SUDHL5 (cell line): ENCODE results near the genes C3orf20 and NR2C2.

GRCh38 chr3:14371660-14372264 lies 30.6 kb upstream of the SLC6A6 start:
- PRO-cap = no peak

- PRO-cap = no peak
Measured at GRCh38 chr3:14421040-14421903, 18.9 kb downstream of the SLC6A6 start.

GRCh38 chr3:14434118-14435276 lies 32.1 kb downstream of the SLC6A6 start:
- PRO-cap = no peak

DNA sequence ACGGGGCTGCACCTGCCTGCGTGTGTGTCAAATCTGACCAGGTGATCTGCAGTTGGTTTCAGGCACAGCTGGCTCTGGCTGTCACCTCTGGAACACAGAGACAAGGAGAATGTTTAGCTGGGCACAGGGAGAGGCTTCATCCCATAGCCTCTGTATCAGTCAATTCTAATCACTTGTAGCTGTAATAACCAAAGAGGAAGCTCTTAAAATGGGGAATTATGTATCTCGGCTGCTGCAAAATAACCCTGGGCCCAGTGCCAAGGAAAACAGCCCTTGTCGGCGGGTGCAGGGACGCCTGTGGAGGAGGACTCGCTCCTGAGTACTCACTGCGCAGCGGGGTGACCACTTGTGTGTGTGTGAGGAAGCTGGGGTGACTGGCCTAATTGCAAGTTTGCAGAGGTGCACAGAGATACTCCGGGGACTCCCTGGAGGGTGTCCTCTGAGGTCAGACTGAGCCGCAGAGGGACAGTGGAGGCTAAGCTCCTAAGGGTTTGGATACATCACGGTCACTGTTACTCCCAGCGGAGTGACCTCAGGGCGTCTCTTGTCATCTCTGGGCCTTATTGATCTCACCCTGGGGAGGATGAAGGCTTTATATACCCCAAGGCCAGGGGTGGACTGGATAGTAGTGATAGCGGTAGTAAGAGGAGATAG lies 37.1 kb downstream of the SLC6A6 start:
- PRO-cap = no peak

GRCh38 chr3:14464860-14465443 lies 62.5 kb downstream of the SLC6A6 start:
- PRO-cap = no peak

- PRO-cap = no peak
Measured at GRCh38 chr3:14466928-14467289, 64.5 kb downstream of the SLC6A6 start.

DNA sequence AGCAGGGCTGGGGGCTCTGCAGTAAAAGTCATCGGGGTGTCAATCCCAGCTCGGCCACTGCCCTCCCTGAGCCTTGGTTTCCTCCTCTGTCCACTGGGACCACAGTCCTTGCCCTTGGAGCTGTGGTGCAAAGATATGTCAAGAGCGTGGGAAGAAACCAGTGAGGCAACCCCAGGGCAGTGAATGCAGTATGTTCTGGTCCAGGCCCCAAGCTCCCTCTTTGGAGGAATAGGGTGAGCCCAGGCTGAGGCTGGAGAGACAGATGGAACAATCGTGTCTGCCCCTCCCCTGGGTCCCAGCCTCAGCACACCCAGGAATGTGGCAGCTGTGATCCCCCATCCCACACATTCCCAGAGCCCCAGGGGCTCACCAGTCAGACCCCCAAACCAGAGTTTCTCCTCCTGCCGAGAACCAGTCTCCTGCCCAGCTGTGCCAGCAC lies 717 bp downstream of the GRIP2 start:
- PRO-cap = no peak

DNA sequence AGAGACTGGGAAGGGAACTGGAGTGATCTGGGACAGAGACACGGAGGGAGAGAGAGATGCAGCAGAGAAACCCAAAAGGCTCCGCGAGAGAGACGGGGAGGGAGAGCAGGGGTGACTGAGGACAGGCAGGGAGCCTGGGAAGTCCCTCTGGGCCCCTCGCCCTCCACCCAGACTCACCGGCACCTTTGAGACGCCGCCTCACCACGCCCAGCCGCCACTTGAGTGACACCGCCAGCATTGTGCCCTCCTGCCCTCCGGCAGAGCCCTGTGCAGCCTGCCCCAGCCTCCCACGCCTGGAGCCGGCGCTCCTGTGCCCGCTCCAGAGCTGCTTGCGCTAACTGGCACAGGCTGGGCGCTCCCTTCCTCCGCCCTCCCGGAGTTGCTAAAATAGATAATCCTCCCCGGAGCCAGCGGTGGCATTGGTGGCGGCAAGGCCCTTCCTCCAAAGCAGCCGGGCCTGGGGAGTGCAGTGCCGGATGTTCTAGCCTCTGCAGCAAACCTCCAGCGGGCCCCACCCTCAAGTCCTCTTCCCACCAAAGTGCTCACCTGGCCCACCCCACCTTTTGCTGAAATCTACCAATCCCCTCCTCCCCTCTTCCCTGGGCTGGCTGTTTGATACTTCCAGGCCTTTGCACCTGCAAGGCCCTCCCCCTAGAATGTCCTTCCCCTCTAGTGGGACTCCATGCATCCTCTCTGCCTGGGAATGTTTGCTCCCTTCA lies 15.7 kb upstream of the GRIP2 start:
- PRO-cap = no peak

GRCh38 chr3:14675051-14675360 lies at the start of gene C3orf20:
Gene C3orf20, plus strand, starts transcription at chr3:14675141.
- PRO-cap = no peak

- PRO-cap = no peak
Measured at GRCh38 chr3:14900084-14900927, 47.1 kb upstream of the NR2C2 start.

DNA sequence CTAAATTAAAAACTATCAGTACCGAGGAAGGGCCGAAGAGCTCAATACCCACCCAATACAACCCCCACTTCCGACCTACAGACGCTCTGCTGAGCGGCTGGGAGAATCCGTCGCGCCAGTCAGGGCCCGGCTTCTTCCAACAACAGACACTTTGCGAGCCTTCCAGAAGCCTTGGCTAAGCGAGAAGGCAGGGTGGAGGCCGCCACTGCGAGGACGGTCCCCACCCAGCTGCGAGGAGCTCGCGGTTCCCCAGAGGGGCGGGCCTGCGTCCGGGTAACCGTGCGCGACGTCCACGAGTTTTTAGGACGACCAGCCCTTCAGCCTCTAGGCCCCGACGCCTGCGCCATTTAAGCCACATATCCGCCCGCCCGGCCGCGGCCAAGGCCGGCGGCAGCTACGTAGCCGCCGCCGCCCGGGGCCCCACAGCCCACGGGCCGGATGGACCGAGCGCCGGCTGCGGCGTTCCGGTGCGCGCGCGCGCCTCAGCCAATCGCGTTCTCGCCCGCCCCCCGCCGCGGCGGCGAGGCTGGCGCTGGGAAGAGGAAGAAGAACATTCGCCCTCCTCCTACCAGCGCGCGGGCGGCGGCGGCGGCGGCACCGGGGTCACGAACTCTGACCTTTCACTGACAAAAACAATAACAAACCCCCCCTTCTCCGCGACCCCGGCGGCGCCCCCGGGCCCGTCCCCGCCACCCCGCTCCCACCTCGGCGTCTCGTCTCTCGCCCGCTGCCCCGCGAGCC lies at the start of gene NR2C2:
Gene NR2C2, plus strand, starts transcription at position 549 of the 741 bp plus-strand sequence.
- PRO-cap = bidirectional peak, plus-strand start at position 118 of the sequence, minus-strand start at position 88 of the sequence; bidirectional peak, plus-strand start at position 553 of the sequence, minus-strand start at position 431 of the sequence

DNA sequence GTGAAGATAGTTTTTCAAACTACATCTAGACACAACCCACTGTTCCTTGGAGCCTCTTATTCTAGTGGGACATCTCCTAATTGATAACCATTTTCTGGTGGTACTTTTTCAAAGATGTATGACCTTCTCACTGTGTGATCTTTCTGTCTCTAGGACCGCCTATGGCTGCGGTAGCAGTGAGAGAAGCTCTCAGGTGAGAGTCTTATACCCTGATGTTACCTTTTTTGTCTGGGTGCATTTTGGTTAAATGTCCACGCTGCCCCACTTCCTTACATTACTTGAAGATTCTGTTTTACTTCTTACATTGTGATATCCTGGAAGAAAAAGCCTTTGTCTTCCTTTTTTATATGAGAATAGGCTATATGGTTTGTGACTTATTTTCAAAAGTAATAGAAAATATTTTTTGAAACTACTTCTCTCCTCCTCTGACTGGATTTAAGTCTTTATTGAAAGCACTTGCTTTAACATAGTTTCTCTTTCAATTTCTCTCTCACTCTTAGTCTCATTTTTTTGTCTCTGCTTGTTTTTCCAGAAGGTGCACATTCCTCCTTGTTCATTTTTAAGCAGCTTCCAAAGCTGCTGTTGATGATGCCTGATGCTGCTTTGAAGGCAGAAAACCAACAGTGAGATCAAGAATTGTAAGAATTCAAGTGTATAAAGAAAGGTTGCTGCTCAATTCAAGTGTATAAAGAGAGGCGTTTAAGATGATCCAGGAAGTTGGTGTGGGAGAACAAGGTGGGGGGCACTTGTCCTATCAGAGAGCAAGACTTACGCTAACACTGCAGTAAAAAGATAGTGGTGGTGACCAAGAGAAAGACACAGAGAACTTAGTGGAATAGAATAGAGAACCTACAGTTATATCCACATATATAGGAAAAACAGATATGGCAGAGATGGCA lies 11.9 kb downstream of the NR2C2 start:
- PRO-cap = bidirectional peak, plus-strand start at position 782 of the sequence, minus-strand start at position 725 of the sequence

- PRO-cap = no peak
Measured at GRCh38 chr3:14962120-14962728, 14.8 kb downstream of the NR2C2 start.

DNA sequence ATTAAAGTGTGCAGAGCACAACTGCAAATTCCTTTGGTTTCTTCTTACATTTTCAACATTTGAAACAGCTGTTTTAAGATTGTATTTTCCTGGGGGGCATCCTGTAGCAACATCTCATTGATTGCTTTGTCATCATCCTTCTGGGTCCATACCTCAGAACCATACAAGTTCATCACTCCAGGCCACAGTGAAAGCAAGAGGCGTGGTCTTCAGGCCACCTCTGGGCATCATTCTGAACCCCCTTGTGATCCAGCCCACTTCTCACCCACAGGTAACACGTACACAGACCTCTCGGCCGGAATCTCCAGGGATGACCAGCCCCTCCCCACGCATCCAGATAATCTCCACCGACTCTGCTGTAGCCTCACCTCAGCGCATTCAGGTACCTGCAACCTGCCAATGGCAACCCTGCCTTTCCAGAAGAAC lies 56.2 kb downstream of the NR2C2 start:
- PRO-cap = no peak

- PRO-cap = no peak
Measured at GRCh38 chr3:15077838-15078575, 12.9 kb upstream of the MRPS25 start.

GRCh38 chr3:15102884-15103371 lies 4.0 kb upstream of the RBSN start:
- PRO-cap = no peak

GRCh38 chr3:15207022-15207455 lies 993 bp downstream of the CAPN7 start:
- PRO-cap = bidirectional peak, plus-strand start at chr3:15207182, minus-strand start at chr3:15206836; unidirectional peak, plus-strand start at chr3:15207369

GRCh38 chr3:15258602-15259821 lies 53.0 kb downstream of the CAPN7 start:
- PRO-cap = no peak

GRCh38 chr3:15347762-15348236 lies 15.4 kb upstream of the SH3BP5 start:
- PRO-cap = no peak

- PRO-cap = no peak
Measured at GRCh38 chr3:15610966-15611480, 9.5 kb downstream of the BTD start.